Tibial nerve (tissue), 3 donors: ENCODE measurements around a stretch of chr12.

GRCh38 chr12:1695212-1695980 lies 4.5 kb downstream of the ADIPOR2 start:
- PRO-cap: no peak
- RAMPAGE, long total RNA, 3 experiments: no peak in any of the 3 experiments

- PRO-cap: no peak
- RAMPAGE, long total RNA, 3 experiments: no peak in any of the 3 experiments
Measured at GRCh38 chr12:1788000-1788406, 32.4 kb upstream of the LRTM2 start.

DNA sequence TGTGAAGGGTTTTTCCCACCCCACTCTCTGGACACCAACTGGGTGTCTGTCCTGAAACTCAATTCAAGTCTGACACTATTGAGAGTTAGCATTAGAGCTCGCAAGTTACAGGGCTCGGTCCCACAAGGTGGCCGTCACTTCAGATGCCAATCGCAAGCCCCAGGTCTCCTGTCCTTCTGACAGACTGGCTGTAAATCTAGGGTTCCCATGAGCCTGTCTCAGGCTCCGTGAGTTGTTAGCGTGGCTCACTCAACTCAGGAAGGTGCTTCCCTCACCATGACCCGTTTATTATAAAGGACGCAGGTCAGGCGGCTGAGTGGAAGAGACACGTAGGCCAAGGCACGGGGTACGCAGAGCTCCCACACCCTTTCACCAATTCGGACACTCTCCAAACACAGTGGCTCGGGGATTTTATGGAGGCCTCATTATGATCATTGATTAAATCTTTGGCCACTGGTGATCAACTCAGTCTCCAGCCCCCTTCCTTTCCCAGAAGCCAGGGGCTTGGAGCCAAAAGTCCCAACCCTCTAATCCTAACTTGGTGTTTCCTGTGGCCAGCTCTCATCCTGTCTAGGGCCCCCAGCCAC lies 25.9 kb upstream of the LRTM2 start:
- PRO-cap: no peak
- RAMPAGE, long total RNA, 3 experiments: no peak in any of the 3 experiments

- PRO-cap: no peak
- RAMPAGE, long total RNA, 3 experiments: no peak in any of the 3 experiments
Measured at GRCh38 chr12:1842313-1842817, 22.0 kb downstream of the LRTM2 start.

DNA sequence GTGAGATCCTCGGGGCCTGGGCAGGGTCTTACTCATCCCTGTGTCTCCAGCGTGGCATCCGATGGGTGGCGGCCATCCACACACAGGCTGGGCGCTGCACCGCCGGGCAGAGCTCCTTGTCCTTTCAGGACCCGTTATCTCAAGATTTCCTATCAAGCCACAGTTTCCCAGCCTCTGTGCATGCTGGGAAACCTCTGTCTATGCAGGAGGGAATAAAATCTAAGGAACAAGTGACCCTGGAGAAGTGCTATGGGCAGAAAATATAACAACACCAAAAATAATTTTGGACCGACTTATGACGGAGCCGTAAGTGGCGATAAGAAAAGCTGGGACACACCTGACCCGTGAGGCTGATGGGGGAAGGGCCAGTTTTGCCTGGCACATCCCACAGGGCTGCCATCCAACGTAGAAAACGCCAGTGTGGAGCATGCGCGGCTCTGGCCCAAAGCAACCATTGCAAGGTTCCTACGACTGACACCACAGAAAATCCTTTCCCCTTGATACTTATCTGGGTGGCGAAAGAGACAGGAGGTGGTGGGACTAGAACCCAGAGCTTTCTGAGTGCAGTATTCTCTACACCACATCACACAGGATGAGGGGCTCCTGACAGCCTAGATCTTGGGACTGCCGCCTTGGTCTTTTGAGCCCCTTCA lies 17.1 kb upstream of the CACNA2D4 start:
- PRO-cap: no peak
- RAMPAGE, long total RNA, 3 experiments: no peak in any of the 3 experiments

DNA sequence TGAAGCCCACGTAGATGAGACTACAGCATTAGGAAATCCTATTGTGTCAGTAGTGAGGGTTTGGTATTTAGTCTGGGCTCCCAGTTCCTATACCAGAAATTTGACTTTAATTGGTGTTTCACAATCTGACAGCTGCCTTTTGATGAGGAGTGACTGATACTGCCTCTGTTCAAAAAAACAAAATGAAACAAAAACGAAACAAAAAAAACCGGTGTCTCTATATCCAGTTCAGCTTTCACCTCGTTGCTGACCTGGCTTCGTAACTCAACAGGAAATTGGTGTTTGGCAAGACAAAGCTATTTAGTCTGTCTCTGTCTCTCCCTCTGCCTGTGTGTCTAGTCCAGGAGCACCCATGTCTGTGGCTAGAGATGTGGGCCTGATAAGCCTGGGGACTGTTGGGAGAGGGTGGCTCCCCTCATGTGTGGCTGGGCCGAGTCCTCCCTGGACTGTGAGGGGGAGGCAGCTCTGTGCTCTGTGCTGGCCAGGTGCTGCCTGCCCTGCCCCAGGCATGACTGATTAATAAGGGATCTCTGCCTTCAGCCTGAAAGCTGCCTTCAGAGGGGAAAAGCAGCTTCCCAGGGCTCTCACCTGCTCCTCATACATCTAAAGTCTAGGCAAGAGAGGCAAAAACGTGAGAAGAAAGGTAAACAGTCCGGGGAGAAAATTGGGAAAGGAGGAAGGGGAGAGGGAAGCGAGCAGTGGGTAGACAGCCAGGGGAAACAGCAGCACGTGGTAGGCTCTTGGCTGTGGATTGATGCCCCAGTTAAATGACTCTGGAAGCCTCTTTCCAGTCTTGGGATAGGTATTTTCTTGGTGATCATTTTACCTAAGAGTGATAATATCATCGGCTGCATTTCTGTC lies 11.4 kb downstream of the CACNA1C start:
- PRO-cap: no peak
- RAMPAGE, long total RNA, 3 experiments: no peak in any of the 3 experiments

GRCh38 chr12:2169975-2170884 lies 117.4 kb downstream of the CACNA1C start:
- PRO-cap: no peak
- RAMPAGE, long total RNA, 3 experiments: no peak in any of the 3 experiments

DNA sequence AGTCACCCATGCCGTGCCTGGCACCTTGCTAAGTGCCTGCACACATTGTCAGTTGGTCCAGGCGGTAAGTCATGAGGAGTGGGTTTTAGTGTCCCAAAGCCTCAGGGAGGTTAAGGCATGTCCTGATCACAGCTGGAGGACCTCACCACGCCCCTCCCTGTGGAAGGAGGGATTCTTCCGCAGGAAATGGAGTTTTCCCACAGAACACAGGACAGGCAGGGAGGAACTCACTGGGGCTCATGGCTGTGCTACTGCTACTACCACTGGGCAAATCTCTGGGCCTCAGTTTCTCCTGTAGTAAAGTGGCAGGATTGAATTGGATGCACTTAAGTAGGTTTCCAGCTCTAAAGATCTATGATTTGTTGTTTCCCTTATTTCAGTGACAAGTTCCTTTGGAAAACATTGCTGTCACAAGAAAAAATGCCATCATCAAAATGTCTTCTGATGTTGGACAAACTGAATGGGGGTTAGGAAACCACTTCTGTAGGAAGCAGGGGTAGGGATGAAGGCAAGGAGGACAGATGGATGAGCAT lies 142.4 kb downstream of the CACNA1C start:
- PRO-cap: no peak
- RAMPAGE, long total RNA, 3 experiments: no peak in any of the 3 experiments

DNA sequence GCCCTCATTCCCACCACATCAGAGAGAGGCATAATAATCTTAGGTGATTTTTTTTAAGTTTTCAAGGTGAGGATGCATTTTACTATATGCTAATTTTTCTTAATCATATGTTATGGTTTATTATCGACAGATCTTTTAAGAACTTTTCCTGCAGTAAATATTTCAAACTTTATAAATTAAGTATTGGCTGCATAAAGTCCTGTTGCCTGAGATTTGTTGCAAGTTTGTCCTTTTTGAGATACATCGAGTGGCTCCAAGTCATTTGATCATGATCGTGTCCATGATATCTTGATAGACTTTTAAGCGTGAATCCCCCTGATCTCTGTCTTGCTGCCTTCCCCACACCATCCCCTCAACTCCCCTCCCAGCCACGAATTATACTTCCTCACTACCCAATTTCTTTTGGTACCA lies 146.0 kb downstream of the CACNA1C start:
- PRO-cap: no peak
- RAMPAGE, long total RNA, 3 experiments: no peak in any of the 3 experiments

DNA sequence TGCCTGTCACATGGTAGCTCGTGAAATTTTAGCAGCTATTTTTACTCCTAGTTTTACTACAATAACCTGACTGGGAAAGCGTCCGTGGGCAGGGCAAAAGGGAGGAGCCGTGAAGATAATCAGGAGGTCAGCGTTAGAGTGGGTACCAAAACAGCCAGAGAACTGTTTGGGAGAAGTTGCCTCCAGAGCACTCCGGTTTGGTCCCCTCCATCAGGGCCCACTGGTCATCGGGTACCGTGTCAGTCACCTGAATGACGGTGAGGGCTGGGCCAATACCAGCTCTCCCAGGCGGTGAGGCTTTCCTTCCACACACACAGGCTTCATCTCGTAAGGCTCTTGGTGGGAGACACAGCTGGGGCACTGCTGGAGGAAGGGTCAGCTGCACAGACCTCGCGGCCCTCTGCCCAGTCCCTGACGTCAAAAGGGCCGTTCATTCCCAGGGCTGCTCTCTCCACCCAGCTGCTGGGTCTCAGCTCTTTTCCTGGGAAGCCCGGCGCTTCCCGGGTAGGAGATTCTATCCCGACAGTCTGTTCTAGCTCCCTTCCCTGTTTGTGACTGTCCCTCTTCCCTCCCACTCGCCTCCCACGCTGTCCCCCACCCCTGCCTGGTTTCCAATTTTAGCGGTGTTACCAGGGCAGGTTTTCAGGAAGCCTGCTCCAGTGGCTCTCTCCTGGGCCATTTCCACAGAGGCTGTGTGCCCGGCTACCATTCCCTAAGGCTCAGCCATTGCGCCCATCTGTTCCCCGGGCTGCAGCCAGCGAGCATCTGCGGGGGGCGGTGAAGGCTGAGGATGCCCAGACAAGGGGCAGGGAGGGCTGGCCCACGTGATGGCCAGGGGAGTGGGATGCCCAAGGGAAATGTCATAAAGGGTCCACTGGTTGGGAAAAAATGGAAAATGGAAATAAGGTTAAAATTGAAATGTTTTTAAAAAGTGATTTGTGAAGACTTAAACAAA lies 186.5 kb downstream of the CACNA1C start:
- PRO-cap: no peak
- RAMPAGE, long total RNA, 3 experiments: no peak in any of the 3 experiments

- PRO-cap: bidirectional peak, plus-strand start at chr12:2302407, minus-strand start at chr12:2302186
- RAMPAGE, long total RNA, 3 experiments: no peak in any of the 3 experiments
Measured at GRCh38 chr12:2302324-2302492, 249.4 kb downstream of the CACNA1C start.

- PRO-cap: no peak
- RAMPAGE, long total RNA, 3 experiments: no peak in any of the 3 experiments
Measured at GRCh38 chr12:2341303-2341748, 288.5 kb downstream of the CACNA1C start.

DNA sequence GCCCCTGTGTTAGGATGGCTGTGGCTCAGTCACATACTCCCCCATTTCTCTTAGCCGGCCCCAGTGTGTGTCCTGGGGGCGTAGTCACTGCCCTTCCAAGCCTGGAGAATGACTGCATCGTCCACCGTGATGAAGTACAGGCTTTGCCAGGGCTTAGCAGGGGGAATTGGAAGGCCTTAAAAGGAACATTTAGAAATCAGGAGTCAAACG lies 293.7 kb downstream of the CACNA1C start:
- PRO-cap: no peak
- RAMPAGE, long total RNA, 3 experiments: no peak in any of the 3 experiments

DNA sequence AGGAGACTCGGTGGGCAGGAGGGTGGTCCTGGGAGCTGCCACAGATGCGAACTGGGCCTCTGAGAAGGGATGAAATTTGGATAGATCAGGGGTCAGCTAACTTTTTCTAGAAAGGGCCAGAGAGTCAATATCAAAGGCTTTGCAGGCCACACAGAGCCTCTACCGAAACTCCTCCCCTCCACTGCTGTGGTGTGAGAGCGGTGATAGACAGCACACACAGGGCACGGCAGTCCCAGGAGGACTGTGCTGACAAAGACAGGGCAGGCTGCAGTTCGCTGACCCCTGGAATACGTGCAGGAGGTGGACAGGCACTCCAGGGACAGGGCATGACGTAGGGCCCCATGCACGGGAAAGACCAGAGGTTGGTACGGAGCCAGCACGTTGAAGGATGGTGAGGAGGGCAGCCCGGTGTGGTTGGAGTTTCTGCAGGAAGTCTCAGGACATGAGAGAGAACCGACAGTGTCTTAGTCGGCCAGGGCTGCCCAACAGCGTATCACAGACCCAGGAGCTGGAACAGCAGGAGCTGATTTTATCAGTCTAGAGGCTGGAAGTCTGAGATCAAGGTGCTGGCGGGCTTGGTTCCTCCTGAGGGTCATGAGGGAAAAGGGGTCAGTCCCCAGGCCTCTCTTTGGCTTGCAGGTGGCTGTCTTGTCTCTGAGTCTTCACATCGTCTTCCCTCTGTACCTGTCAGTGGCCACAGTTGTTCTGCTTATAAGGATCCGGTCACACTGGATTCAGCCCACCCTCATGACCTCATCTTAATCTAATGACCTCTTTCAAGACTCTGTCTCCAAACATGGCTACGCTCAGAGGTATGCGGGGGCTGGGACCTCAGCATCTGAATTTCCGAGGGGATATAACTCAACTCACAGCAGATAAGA lies 254.2 kb upstream of the FKBP4 start:
- PRO-cap: no peak
- RAMPAGE, long total RNA, 3 experiments: no peak in any of the 3 experiments

GRCh38 chr12:2613747-2614330 lies 180.9 kb upstream of the FKBP4 start:
- PRO-cap: no peak
- RAMPAGE, long total RNA, 3 experiments: no peak in any of the 3 experiments

GRCh38 chr12:2974407-2974740 lies 15.2 kb downstream of the TEAD4 start:
- PRO-cap: no peak
- RAMPAGE, long total RNA, 3 experiments: no peak in any of the 3 experiments

DNA sequence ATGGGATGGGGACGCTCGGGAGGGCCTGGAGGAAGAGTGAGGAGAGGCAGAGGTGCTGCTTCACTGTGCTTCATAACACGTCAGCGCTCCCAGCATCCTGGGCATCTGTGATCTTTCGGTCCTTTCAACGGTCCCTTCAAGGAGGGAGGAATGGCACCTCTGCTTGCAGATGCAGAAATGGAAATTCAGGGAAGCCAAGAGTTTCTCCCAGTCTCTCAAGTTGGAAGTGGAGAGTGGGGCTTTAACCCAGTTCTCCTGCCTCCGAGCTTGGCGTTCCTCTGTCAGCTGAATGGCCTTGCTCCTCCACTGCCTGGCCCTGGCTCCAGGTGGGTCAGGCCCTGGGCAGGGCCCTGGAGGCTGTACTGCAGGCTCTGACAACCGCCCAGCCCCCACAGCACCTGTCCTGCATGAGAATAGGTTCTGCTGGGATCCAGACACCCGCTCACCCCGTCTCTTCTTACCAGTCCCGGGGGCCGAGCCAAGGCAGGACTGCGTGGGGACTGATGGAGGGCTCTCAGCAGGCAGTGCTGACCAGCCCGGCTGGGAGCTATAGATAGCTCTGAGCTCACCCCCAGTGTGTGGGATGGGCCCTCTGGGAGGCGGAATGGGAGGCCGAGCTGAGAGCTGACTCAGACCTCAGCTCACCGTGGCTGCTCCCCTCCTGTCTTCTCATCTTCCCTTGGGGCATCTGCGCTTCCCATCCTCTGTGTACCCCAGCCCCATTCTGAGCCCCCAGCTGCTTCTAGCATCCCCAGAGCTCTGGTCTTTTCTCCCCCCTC lies 39.5 kb downstream of the TEAD4 start:
- PRO-cap: no peak
- RAMPAGE, long total RNA, 3 experiments: no peak in any of the 3 experiments

DNA sequence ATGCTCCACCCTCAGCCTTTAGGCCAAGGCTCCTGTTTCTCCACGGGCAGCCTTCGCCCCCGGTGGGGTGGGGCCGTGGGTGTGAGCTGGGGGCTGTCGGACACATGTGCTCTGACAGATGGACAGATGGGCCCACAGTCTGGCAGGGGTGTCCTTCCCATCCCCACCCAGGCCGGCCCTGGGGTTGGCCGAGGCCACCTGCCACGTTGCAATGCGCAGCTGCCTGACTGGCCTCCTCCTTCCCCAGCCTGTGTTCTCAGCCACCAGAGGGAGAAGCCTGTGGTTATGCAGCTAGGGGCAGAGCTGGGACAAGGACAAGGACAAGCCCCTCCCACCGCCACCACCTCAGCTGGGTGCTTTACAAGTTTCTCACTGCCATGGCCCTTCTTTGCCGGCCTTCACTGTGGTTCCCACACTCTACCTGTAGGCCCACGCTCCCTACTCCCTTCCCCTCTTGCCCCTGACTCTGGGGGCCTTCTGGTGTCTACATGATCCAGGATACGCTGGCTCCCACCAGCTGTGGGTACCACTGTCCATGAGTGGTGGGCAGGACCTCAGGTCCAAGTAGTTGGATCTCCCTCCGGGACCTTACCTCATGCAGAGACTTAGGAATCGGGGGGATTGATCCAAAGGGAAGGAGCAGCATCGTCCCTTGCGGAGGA lies 44.5 kb downstream of the TEAD4 start:
- PRO-cap: no peak
- RAMPAGE, long total RNA, 3 experiments: no peak in any of the 3 experiments

DNA sequence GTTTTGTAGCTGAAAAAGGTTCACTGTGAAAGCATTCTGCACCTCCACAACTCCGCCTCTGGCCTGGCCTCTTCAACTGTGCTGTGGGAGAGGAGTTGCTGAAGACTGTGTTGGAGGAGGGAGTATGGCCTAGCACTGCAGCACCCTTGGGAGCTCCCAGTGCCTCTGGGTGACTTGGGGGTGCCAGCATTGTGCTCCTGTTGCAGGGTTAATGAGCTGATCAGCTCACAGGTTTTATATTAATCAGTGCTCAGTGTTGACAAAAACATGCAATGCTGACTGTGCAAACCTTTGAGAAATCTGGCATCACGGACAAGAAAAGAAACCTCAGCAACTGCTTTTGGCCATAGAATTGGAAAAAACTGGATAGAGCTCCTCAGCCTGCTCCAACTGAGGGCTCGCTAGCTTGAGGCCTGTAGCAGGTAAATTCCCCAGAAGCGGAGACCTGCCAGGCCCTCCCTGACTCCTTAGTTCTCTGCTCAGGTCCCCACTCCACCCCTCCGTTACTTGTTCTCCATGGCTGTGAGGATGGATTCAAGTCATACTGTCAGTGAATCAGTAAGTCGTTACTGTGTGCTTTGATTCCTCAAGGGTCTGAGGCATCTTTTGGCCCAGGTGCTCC lies 14.7 kb downstream of the TSPAN9 start:
- PRO-cap: unidirectional peak, plus-strand start at position 110 of the sequence
- RAMPAGE, long total RNA, 3 experiments: no peak in any of the 3 experiments

DNA sequence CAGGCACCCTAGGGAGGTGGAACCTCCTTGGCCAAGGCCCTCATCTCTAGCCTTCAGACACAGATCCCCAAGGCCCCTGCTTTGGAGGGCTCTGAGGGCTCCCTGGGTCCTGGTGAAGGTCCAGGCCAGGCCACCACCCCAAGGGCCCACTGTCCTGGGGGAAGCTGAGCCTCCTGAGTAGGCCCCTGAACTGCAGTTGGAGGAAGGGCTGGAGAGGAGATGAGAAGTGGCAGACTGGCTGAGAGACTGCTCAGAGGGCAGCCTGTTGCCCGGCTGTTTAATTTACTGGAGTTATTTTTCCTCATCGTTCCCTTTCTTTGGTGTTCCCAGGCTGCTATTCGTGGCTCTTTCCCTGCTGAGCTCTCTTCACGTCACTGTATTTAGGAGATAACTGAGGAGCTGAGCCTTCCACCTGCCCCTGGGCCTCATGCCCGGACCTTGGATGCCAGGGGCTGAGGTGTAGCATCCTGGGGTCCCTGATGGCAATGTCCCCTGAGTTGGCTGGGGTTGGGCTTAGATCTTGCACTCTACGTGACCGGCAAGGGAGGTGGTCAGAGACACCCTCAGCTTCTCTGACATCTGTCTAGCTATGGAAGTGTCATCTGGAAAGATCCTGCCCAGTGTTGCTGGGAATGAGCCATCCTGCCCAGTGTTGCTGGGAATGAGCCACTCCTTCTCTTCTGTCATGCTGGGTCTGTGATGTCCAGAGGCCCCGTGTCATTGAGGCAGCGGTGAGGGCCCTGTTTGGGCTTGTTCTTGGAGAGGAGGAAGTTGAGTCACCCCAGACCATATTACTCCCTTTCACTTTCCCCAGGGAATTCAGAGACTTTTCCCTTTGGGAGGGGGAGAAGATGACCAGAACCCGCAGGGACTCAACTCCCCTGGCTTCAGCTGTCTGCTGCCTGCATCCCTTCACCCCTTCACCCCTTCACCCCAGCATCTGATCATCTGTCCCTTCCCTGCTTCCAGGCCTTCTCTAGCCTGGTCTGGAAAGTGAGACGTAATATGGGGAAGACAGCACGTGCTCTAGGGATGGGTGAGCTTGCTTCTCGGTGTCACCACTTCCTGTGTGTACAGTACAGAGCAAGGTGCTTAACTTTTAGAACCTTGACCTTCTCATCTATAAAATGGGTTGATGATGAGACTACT lies 140.0 kb downstream of the TSPAN9 start:
- PRO-cap: no peak
- RAMPAGE, long total RNA, 3 experiments: no peak in any of the 3 experiments